Metastatic Liver Carcinoma in the Adrenal Gland (tissue), 2 donors: Measurements from ENCODE around the gene PANX2.

- PRO-cap, 2 experiments, result no peak in any of the 2 experiments
Measured at GRCh38 chr22:48097301-48097863, 392.0 kb upstream of the TAFA5 start.

GRCh38 chr22:48225553-48225916 is 263.8 kb upstream of the TAFA5 start:
- PRO-cap, 2 experiments, result no peak in any of the 2 experiments

GRCh38 chr22:48536651-48537728 is 47.6 kb downstream of the TAFA5 start:
- PRO-cap, 2 experiments, result no peak in any of the 2 experiments

DNA sequence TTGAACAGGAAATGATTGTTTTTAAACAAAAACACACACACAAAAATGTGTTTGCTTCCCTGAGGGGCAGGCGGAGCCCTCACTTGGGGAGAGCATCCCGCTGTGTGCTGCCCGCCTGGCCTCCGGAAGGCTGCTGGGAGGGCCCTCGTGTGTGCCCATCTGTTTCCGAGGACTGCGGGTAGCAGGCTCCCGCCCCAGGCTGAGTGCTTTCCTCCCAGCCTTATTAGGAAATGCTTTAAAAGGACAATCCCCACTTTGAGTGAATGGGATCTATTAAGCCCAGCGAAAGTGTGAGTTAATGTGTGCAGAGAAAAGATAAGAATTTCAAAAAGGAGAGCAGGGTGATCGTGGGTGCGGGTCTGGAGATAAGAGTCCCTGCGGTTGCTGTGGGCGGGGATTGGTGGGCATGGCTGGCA is 77.8 kb downstream of the TAFA5 start:
- PRO-cap, 2 experiments, result no peak in any of the 2 experiments

DNA sequence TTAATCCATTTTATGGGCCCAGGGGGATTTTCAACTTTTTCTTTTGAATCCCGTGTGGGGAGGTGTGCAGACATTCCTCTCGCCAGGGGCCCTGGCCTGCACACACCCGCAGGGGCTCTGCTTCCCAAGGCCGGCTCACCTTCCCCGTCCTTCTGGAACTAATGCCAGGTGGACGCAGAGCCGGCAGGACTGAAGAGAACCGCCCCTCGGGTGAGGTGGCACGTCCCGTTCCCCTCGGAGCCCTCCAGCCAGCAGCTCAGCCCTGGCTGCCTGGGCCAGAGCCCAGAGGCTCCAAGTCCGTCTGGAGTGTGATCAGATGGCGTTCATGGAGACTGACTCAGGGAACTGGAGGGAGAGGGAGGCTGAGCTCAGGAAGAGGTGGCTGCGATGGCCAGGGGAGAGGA is 229.7 kb downstream of the TAFA5 start:
- PRO-cap, 2 experiments, result no peak in any of the 2 experiments

DNA sequence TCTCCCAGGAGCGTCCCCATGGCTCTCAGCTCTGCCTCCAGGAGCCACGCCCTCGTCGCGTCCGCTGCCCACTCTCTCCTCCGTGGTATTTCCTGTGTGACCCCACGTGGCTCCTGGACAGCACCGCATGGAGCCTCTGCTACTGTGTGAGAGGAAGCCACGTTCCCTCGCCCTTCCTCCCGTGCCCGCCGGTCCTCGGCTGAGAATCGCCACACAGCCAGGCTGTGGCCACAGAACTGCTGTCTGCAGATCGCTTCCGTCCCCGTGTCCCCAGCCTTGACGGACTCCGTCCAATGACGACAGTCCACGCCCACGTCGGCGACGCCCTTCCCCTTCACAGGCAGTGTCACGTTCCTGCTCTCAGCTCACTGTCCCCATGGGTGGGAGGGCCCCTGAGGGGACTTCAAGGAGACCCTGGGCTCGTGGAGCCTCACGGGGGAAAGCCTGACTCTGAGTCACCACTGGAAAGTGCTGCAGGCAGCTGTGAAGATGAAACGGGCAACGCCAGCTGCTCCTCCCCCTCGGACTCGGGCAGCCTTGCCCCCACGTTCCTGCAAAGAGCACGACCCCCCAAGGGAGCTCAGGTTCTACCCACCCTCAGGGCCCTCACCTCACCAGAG is 458.5 kb downstream of the BRD1 start:
- PRO-cap, 2 experiments, result no peak in any of the 2 experiments

DNA sequence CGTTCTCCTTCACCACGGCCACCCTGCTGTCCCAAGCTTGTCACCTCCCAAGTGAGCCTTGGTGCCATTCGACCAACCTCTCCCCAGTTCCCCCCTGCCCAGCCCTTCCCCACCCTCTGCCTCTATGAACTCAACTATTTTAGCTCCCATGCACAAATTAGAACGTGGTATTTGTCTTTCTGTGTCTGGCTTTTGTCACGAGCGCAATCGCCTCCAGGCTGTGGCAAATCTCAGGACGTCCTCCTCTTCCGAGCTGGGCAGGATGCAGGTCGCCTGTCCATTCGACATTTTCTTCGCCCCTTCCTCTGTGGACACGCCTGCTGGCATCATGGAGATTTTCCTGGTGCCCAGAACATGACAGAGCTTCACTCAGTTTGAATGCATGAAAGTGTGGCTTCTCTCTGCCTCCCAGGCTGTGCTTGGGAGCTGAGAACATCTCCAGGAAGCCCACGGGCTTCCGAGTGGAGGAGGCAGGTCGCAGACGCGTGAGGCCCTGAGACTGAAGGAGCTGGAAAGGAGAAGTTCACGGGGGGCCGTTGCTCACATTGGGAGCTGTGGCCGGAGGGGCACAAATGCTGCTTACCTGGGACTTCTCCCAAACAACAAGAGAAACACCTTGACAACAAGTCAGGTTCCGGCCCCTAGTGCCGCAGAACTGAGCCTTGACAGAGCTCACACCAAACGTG is 207.2 kb downstream of the BRD1 start:
- PRO-cap, 2 experiments, result no peak in any of the 2 experiments

DNA sequence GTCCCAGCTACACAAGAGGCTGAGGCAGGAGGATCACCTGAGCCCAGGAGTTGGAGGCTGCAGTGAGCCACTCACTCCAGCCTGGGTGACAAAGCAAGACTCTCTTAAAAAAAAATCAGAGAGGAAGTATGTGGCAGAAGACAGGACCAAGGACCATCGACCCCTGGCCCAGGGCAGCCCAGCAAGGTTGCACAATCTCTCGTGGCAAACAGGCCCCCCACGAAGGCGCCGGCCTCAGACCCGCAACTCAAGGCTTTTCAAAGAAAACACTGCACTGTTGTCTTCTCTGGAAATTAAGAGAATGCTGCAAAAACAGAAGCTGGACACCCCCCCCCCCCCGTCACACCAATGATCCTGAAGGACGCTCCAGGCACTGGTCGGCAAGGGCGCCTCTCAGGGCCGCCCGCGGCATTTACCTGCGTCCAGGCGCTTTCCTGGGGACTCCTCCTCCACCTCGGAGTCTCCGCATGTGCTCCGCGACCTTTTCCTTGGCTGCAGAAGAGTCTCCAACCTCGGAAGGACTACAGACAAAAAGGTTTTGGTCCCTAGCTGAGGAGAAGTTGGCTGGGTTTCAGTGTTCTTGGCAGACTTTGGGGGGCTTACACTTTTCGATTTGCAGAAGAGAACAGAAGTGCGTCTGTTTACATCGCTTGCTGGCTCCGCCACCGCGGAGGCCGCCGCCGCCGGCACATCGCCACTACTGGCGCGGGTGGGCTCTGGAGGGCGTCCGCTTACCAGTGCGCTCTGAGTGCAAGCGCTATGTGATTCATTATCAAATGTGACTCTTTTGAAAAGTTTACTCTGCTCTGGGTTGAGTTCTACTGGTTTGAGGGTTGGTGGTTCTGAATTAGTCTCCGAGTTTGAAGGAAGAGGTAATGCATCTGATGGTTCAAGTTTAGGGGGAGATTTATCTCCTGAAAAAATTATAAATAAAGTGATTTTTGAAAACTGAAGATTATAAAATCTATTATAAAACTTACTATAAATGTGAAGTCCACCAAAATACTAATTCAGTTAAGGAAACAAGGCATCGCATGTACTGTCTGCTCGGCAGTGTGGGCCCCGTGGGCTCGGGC is 40.4 kb downstream of the BRD1 start:
- PRO-cap, 2 experiments, result no peak in any of the 2 experiments

DNA sequence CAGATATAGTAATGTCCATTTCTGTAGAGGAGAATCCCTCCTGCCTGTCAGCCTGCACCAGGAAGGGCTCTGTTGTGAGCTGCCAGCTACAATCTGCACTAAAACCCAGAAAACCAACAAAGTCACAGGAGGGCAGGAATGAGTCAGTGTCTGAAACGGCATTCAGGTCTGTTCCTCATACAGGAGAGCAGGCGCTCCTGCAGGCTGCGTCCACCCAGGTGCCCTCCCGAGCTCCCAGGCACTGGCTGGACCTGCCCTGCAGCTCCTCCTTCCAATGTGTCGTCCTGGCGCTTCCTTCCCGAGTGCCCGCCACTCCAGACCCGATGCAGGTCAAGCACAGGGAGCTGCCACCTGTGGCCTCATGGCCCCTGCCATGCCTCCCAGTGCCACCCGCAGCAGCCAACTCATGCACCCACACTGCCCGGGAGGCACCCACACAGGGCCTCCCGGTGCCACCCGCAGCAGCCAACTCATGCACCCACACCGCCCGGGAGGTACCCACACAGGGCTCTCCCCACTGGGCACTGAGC is 12.0 kb downstream of the BRD1 start:
- PRO-cap, 2 experiments, result no peak in any of the 2 experiments

GRCh38 chr22:49826370-49826591 is 1.4 kb downstream of the BRD1 start:
- PRO-cap, 2 experiments, result no peak in any of the 2 experiments

DNA sequence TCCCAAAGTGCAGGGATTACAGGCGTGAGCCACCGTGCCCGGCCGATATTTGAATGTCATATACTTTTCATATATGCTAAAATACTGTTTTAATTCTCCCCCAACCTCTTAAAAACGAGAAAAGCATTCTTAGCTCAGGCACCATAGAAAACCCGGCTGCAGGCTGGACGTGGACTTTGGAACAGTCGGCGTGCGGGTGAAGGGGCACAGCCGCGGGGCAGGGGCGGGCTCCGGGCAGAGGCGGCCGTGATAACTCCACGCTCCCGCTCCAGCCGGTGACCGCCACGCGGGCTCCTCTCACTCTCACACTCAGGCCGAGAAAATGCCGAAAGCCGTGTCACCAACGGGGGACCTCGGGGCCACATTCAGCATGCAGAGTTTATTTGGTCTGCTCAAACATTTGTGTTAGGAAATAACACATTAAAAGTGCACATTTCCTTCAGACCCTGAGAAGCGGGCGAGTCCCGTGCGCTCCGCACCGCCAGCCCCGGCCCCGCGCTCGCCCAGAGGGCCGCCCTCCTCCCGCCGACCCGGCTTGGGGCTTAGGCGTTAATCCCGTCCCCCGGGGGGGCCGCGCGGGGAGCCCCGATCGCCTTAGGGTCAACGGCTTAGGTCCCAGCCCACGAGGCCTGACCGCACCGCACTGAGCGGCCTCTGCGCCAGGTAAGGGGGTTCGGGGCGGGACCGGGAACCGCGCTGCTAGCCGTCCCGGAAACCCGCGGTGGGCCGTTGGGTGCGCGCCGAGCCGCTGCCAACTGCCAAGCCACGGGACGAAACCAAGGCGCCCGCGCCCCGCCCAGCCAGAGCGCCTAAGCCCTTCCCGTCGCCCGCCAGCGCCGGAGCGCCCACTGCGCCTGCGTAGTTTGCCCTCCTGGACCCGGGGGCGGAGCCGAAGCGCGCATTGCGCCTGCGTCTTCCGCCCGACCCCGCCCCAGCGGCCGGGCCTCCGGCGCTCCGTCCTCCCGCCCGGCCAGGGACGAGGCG is 595 bp upstream of the ZBED4 start:
- PRO-cap, 2 experiments, result peak in 2 of 2 experiments; most common plus-strand start position 237 of the sequence (in 2); most common minus-strand start position 757 of the sequence (in 2)

DNA sequence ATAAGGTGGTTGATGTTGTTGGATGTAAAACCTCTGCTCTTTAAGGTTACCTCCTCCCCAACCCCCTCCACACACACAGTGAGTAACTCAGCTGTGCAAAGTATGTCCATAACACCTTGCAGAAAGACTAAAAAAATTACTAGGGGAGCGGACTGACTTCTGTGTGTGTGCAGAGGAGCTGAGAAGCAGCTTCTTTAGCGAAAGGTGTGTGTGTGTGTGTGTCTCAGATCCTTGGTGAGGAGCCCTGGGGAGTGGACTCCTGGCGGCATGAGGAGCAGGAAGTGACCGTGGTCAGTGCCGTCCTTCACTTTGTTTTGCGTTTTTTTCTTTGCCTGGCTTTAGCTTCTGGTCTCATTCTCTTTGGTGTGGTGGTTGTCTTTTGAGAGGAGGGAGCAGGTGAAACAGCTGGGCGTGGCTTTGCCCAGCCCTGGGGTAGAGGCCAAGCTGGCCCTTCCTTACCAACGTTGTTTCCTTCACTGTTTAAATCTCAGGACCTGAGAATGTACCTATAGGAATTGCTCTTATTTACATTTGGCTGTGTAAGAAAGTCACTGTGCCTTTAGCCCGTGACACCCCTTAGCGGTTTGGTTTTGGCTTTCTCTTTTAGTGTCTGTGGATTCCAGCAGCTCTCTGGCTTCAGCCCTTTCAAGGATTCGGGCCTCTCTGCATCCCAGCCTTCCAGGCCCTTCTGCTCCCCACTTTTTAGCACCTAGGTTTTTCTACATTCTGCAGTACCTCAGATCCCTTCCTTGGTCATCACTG is 1.9 kb downstream of the ZBED4 start:
- PRO-cap, 2 experiments, result peak in 1 of 2 experiments; most common minus-strand start position 347 of the sequence (in 1)

- PRO-cap, 2 experiments, result no peak in any of the 2 experiments
Measured at GRCh38 chr22:49921592-49921945, 3.1 kb downstream of the CRELD2 start.

DNA sequence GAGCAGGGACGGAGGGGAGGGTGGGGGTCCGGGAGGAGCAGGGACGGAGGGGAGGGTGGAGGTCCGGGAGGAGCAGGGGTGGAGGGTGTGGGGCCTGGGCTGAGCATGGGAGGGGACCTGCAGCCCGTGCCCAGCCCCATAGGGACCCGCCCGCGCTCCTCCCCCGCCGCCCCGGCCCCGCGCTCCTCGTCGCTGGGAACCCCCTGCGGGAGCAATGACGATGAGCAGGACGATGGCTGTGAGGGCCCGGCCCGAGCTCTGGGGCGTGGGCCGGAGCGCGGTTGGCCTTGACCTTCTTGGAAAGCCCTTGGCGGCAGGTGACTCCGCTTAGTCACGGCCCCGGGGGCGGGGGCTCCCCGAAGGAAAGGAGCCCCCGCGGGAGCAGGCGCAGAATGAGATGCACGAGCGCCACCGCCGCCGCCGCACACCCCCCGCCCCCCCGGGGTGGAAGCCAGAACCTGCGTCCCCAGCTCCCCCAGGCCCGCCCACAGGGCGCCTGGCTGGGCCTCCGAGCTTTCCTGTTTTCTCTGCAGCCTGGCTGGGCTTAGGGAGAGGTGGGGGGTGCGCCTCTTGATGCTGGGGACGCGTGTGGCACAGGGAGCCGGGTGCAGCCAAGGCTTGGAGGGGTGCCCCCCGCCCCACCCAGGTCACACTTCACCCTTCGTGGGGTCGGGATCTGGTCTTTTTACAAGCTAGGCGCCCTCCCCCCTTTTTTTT is 17.7 kb downstream of the CRELD2 start:
- PRO-cap, 2 experiments, result peak in 2 of 2 experiments; most common plus-strand start position 214 of the sequence (in 2); most common minus-strand start position 260 of the sequence (in 2)

GRCh38 chr22:49945672-49945896 is 15.0 kb upstream of the PIM3 start:
- PRO-cap, 2 experiments, result no peak in any of the 2 experiments

DNA sequence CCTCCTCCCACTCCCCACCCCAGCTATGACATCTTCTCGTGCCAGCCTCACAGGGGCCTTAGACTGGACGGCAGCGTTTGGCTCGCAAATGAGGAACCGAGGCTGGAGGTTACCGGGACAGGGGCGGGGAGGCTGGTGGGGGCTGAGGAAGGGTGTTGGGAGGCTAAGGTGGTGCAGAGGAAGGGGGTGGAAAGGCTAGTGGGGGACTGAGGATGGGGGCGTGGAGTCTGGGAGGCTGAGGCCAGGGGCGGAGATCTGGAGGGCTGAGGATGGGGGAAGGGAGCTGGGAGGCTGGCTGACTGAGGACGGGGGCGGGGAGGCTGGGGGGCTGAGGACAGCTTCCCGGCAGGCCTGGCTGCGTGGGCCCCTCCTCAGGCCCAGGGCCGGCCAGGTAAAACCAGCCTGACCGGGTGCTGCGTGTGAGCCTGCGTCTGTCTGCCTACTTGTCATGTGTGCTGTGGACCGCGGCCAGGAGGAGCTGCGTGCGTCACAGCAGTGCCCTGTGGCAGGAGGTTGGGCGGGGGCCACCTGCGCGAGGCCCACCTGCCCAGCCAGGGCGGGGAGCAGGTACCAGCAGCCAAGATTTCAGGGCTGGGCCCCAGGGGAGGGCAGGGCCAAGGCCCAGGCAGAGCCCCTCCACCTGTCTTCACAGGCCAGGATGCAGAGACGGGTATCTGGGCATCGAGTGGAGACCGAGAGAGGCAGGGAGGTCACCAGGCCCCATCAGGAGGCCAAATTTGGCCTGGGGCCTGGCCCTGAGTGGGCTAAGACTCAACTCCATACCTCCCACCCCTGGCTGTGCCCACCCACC is 9.4 kb upstream of the PIM3 start:
- PRO-cap, 2 experiments, result peak in 2 of 2 experiments; most common plus-strand start position 446 of the sequence (in 1); most common minus-strand start position 445 of the sequence (in 2)

- PRO-cap, 2 experiments, result peak in 2 of 2 experiments; most common plus-strand start chr22:49955950 (in 2); most common minus-strand start chr22:49955774 (in 1)
Measured at GRCh38 chr22:49955448-49956204, 4.9 kb upstream of the PIM3 start.

DNA sequence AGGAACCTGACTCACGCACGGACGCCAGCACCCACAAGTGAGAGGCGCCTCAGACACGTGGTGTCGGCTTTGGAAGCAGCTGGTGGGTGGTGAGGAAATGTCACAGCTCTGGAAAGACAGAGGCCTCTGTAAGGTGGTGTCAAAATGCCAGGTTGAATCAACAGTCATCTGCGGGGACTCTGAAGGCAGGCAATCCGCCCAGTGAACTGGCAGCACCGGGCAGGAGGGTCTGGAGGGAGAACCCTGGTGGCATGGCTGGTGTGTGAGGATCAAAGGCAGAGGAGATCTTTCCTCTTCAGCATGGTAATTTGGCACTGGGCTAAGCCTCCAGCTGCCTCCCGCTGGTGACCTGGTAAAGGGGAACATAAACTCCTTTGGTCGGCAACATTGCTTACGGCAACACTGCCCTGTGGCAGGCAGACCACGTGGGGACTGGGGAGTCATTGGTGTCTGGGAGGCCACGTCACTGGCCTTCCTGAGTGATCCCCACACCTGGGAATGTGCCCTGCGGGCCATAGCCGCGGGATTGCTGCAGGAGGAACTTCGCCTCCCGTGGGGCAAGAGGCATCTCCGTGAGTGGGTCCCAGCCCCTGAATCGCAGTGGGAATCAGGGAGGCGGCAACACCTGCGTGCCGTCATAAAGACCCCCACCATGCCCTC is 15.5 kb upstream of the IL17REL start:
- PRO-cap, 2 experiments, result no peak in any of the 2 experiments

DNA sequence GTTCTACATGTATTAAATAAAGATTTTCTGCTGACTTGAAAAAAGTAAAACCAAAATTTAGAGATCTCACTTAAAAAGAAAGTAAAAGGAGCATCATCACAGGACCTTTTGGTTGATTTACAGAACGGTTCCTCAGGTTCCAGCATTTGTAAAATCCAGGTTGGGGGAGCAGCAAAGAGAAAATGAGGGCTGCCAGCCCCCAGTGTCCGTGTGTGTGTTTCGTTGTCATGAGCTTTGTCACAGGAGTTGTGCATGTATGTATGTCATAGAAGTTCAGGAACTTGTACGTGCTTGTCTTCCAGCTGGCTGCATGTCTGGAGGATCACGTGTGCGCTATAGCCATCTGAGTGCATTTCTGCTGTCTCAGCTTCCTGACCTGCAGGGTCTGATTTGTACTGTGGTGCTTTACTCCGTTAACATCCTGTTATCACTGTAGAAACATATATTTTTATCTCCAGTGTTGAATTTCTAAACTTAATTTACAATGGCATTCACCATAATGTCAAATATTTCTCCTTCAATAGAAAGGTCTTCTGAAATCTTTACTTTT is 15.9 kb downstream of the MOV10L1 start:
- PRO-cap, 2 experiments, result no peak in any of the 2 experiments

DNA sequence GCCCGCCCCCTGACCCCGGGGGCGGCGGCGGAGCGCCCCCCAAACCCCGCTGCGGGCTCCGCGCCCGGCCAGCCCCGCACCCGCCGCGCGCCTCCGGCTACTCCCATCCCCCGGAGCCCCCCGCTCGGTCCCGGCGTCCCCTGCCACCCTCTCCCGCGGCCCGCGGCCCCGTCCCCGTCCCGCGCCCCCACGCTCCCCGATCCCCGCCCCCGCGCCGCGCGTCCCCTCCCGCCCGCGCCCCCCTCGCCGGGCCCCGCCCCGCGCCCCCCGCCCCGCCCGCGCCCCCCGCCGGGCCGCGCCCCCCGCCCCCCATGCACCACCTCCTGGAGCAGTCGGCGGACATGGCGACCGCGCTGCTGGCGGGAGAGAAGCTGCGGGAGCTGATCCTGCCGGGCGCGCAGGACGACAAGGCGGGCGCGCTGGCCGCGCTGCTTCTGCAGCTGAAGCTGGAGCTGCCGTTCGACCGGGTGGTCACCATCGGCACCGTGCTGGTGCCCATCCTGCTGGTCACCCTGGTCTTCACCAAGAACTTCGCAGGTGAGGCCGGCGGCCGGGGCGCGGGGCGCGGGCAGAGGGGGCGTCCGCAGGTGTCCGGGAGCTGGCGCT is at the start of gene PANX2:
Gene PANX2 (plus strand): TSS at position 312 of the 606 bp plus-strand sequence.
- PRO-cap, 2 experiments, result no peak in any of the 2 experiments